ENCODE measurements around the genes POU2F2, CNFN, PSG3, CD177 and PHLDB3.

- PRO-cap, result no peak
These were observed 16.2 kb downstream of the ZNF574 start for GRCh38 chr19:42092041-42092767.

DNA sequence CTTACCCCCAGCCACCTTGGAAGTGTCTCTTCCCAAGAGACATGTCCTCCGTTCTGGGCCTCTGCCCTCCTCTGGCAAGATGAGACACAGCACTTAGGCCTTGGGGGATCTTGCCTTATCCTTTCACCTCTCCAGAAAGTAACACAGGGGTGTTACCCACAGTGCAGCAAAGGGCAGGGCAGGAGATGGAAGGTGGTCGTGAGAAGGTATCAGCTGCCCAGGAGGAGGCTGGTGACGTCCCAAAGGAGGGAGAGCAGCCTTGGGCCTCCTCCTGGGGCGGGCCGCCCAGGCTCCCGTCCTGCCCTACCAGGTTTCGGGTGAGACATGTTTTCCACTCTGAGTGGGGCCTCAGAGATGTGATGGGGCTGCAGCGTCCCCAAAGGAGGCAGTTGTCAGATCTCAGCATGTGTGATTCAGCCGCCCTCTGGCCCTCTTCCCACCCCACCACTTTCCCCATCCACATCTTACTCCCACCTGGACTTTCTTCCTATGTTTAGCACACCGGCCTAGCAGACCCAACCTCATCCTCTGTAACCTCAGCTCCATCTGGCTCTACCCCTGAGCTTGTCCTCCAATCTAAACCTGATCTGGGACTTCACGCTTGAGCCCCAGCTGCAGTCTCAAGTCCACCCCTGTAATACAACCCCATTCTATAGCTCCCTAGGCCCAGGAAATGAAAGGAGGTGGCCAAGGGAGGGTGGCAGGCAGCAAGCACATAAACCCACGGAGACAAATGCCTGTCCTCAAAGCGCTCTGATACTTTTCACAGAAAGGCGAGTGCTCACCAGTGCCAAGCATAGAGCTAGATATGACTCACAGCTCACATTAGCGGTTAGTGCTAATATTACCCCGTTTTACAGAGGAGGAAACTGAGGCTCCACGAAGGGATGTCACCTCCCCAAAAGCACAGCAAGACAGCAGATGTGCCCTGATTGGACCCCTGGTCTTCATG is 9.3 kb downstream of the POU2F2 start:
- PRO-cap, result no peak

GRCh38 chr19:42129114-42129885 is 2.9 kb downstream of the POU2F2 start:
- PRO-cap, result bidirectional peak, plus-strand start at chr19:42129594, minus-strand start at chr19:42129450; bidirectional peak, plus-strand start at chr19:42129804, minus-strand start at chr19:42129735

- PRO-cap, result bidirectional peak, plus-strand start at chr19:42132618, minus-strand start at chr19:42132444
These were observed at the start of gene POU2F2 for GRCh38 chr19:42132202-42132972. POU2F2 (minus strand) TSS chr19:42132446.

DNA sequence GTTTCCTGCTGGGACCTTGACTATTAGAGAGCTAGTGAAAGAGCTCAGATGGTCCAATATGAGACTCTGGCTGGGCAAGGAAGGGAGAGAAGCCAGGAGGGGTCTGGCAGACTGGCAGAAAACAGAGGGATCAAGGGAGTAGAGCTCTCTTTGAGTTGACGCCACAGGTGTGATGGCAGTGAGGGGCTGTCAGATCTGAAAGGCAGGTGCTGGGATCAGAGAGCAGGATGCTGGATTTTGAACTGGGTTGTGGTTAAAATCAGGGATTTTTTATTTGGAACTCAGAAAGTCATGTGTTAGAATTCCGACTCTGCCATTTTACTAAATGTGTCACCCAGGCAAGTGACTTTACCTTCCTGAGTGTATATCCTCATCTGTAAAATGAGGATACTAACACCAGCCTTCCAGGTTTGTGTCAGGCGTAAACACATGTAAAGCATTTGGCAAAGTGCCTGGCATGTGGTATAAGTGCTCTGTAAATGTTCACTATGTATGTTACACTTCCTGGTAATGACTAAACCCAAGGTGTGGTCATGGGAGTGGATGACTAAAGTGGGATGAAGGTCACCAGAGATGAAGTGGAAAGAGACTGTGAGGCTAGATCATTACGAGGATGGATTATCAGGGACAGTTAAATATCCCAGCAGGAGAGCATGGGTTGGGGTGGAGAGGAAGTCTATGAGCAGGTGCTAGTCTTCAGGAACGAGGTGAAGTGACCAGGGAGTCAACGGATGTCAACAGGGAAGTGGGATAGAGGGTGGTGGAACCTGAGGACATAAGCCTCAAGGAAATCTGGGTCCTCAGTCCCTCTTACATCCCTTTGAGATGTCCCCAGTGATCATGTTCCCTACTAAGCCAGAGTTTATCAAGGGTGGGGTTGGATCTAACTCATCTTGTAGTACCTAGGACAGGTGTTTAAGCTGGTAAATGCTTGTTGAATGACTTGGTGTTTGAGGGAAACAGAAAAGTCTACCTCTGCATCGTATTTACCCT is 25.6 kb downstream of the DEDD2 start:
- PRO-cap, result no peak

DNA sequence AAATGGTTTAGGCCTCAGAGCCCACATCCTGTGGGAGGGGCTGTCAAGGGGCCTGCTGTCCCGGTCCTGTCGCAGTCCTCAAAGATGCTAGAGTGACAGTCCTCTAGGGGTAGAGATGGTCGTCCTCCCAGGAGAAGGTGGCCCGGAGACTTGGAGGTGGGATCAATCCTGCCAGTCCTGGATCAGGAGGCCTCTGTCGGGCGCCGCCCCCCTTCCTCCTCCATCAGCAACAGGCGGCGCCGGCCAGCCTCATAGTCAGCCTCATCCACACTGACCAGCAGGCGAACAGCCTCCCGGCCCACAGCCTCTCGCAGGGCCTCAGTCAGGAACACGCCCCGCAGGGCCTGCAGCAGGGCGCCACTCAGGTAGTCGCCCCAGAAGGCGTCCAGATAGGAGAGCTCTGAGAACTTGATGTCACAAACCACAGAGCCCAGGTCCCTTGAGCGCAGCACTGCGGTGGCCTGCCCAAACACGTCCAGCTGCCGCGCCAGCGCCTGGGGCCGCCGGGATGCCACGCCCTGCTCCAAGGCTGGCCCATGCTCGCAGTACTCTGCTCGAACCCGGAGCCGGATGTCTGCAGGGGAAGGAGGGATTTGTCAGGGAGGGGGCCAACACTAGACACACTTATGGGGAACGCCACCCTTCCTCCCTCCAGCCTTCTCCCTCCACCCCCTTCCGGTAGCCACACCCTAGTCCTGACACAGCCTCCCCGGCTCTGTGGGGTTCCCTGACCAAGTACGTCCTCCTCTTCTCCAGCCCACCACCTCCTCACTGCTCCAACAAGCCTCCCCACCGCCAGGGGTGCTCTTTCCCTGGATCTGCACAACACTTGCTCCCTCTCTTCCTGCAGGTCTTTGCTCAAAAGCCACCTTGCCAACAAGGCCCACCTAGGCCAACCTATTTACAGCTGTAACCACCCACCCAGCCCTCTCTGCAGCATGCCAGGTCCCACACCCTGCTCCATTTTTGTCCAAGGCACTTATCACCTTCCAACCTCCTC is 17.9 kb downstream of the DEDD2 start:
- PRO-cap, result bidirectional peak, plus-strand start at position 81 of the sequence, minus-strand start outside the sequence; unidirectional peak, minus-strand start at position 626 of the sequence

- PRO-cap, result no peak
These were observed 1.7 kb downstream of the DEDD2 start for GRCh38 chr19:42215586-42216370.

DNA sequence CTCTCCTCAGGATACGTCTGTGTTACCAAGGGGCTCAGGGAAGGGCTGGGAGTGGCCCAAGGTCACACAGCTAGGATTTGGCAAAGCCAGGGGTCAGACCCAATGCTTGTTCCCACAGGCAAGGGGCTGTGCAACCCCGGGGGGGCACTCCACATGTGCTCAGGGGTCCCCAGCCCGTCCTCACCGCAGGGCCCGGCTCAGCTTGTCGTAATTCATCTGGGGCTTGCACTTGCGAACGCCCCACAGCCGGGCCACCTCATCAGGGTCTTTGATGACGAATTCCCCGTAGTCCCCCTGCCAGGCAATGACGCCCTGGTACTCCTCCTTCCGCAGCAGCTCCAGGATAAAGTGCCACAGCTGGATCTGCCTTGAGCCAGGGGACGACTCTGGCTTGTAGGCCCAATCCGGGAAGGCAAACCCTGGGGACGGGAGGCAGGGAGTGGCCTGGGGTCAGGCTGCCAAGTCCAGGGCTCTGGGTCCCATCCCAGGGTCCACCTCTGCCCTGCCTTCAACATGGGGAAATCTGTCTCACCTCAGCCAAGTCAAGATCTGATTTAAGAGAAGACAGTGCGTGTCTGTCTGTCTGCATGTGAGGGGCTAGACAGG is 4.7 kb downstream of the ERF start:
- PRO-cap, result no peak

- PRO-cap, result no peak
These were observed 6.1 kb downstream of the CIC start for GRCh38 chr19:42275186-42275541.

DNA sequence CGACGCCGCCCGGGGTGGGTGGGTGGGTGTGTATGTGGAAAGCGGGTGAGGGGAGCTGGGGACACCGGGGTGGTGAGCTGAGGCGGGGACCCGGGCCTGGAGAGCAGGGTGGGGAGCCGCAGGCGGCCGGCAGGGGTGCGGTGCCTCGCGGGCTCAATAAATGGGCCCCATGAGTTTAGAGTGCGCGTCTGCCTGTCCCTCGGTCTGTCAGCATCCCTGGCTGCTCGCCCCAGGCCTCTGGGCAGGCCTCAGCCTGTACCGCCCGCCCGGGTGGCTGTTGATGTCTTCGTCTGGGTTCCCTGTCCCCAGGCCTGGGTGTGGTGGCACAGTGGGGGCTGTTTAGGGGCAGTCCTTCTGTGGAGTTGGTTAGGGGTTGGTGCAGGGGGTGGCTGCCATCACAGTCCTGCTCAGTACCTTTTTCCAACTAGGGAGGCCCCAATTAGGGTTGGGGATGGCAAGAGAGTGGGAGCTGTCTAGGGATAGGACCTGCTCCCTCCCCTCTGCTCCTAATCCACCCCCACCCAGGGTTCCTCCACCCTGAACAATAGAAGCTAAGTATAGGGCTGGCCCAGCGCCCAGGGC is 12.2 kb downstream of the CIC start:
- PRO-cap, result bidirectional peak, plus-strand start at position 61 of the sequence, minus-strand start outside the sequence; bidirectional peak, plus-strand start outside the sequence, minus-strand start at position 513 of the sequence

GRCh38 chr19:42365197-42365548 is 24.9 kb downstream of the CNFN start:
- PRO-cap, result bidirectional peak, plus-strand start at chr19:42365409, minus-strand start at chr19:42365266

DNA sequence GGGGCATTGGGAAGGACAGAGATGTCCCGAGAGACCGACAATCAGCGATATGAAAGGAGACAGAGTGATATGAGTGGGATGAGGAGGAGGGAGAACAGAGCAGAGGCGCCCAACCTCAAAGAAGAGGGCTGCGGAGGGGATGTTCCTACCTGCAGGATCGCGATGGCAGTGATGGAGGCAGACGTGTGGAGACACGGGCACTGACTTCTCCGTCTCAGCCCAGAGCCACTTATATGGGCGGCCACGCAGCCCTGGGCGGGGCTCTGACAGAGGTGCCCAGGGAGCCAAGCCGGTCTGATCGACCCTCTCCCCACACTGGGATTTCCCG is at the start of gene CNFN:
Gene CNFN, minus strand, starts transcription at position 207 of the 328 bp plus-strand sequence.
- PRO-cap, result no peak

DNA sequence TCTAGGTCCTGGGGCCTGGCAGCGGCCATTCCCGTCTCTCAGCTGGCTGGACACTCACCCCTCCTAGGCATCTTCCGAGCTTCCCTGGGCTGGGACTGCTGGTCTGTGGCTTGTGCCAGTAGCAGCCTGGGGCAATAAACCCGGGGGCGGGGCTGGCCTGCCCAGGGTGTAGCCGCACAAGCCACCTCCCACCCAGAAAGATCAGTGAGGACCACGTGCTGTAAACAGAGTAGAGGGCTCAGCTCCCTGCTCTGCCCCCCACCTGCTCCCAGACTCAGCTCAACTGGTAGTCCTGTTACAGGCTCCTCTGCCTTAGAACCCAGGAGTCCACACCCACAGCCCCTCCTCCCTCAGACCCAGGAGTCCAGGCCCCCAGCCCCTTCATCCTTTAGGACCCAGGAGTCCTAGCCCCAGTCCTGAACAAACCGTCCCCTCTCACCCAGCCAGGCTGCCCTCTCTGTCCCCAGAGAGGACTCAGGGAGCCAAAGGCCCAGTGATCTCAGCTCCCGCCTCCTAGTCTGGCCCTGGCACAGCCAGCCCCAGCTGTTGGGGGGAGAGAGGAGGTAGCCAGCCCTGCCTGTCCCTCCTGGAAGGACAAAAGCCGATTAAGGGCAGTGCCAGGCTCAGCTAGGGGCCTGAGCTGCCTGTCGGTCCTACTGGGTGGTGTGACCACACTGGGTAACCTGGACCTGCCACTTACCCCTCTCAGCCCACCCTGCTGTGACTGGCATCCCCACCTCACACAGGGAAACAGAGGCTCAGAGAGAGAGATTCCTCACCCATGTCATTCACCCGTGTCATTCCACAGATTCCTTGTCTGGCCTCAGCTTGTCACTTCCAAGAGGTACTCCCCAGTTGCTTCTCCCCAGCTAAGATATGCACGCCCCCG is 14.6 kb downstream of the LIPE start:
- PRO-cap, result no peak

GRCh38 chr19:42419211-42419770 is 7.9 kb downstream of the LIPE start:
- PRO-cap, result no peak

GRCh38 chr19:42443835-42444432 is 1.2 kb upstream of the CXCL17 start:
- PRO-cap, result no peak

DNA sequence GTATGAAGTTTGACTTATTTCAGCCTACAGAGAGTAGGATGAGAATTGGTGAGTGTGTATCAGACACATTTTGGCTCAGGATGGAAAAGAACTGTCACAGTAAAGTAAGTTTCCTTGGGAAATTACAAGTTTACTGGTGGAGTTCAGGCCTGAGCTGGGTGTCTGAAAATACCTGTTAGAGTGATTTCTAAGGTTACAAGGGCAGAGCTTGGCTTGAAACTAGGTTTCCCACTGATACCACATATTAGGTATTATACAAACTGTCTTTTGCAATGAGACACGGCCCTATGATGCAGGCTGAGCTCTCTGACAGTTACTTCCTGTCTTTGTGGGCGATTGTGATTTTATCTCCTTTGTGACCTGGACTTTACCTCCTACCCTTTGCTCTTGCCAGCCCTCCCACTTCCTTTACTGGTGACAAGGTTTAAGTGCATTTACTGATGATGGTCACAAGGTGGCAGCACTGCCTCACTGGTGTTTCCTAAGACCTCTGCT is 7.5 kb upstream of the CXCL17 start:
- PRO-cap, result unidirectional peak, minus-strand start at position 319 of the sequence

DNA sequence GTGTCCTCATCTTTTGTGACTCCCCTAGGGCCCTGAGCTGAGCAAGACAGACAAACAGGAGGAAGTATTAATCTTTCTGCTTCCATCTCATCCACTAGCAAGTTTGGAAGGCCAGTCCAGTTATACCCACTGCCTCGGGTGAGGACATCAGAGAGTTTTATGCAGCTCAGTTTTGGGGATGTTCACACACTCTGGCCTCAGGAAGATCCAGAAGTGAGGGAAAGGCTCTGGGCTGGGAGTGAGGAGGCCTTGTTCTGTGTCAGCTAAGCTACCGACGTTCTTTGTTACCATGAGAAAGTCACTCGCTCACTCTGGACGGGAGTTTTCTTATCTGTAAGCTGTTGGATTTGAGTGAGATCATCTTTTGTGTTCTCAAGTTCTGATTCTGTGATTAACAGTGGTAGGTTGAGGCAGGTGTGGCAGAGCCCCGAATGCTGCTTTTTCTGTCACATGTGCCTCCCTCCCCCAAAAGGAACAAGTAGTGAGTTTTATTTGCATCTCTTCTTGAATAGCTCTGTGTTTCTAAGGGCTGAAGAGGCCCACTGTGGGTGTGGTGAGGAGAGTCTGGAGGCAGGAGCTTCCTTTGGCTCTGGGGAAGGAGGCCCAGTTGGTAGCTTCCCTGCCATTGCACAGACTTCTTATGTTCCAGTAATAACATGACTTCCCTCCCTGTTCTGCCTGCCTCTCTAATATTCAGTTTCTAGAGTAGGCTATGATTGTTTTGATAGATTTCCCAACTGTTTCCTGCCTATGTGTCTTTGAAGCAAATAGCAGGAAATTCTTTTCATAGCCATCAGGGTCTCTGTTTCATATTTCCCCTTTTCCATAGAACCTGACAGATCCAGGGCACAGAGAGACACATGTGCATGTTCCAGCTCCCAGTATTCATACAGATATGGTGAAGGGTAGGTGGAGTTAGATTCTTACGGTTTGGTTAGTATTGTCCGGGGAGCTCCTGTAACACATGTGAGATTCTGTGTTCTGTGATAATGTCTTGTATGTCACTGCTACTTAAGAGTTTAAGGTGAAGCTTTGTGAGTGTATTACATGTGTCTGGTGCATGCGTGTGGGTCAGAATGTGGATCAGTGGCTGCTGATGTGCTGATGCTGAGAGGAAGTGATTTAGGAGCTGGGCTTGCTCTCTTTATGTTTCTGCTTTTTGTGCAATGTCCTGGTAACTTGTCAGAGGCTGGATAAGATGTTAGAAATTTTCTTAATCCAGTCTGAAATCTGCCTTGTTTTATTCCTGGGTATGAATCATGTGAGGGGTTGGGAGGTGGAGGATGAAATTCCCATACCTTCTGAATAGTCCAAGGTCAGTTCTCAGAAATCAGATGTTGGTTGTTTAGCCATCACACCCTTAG is 24.0 kb upstream of the CXCL17 start:
- PRO-cap, result no peak

DNA sequence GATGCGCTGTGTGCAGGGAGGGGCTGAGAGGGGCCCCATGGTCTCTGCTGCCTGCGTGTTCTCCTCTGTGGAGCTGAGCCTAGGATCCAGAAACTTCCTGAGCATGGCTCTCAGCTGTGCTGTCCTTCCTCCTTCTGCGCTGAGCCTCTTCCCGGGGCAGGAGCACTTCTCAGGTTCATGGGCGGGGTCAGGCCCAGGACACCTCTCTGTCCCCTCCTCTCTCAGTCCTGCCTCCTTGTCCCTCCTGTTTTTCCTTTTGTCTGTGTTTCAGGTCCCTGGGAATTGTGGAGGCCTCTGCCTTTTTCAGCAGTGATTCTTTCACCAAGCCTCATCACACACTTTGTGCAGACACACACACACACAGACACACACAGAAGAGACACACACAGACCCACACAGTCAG is at the start of gene PSG3:
Gene PSG3, minus strand, starts transcription at position 136 of the 403 bp plus-strand sequence.
- PRO-cap, result no peak

- PRO-cap, result no peak
These were observed at the start of gene CD177 for GRCh38 chr19:43353505-43354040. CD177 (plus strand) TSS chr19:43353686.

- PRO-cap, result bidirectional peak, plus-strand start at chr19:43504293, minus-strand start at chr19:43504118; unidirectional peak, minus-strand start at chr19:43504746; unidirectional peak, minus-strand start at chr19:43504813
These were observed at the start of gene PHLDB3 for GRCh38 chr19:43504237-43505373. PHLDB3 (minus strand) TSS chr19:43504746.

All from paraaortic lymph node (tissue), 1 donor.